Lung (tissue), 4 donors: ENCODE results near the gene INPP4A.

DNA sequence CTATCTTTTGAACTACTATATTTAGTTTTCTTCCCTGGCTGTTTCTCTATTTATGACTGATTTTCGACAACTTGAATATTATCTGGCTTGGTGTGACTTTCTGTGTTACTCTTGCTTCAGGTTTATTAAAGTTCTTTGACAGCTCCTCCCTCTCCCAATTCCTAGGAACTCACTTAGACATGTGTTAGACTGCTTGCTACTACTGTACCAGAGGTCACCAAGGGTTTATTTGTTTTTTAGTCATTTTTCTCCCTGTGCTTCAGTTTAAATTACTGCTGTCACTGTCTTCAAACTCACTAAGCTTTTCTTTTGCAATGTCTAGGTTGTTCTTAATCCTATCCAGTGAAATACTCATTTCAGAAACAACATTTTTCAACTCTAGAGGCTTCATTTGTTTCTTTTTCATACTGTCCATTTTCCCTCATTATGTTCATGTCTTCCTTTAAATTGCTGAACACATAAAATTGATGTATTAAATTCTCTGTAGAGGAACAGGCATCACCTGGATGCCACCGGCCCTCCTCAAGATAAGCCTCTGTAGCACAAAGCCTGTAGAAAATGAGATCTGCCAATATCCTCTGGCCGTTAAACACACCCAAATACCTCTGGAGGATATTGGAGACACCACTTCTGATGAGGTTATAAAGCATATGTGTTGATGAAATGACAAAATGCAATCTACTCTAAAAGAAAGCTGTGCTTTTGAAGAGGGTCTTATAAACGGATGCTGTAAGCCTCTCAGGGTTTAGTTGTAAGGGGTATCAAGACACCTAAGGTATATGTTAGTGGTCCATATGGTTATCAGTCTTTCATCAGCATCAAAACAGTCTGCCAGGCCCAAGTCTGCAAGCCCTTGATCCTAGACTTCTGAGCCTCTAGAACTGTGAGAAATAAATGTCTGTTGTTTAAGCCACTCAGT lies 90.2 kb downstream of the TMEM131 start:
- PRO-cap = no peak
- RAMPAGE, long total RNA = no peak
- RRBS = no CpG with 5 or more reads among the region's 4 CpGs

DNA sequence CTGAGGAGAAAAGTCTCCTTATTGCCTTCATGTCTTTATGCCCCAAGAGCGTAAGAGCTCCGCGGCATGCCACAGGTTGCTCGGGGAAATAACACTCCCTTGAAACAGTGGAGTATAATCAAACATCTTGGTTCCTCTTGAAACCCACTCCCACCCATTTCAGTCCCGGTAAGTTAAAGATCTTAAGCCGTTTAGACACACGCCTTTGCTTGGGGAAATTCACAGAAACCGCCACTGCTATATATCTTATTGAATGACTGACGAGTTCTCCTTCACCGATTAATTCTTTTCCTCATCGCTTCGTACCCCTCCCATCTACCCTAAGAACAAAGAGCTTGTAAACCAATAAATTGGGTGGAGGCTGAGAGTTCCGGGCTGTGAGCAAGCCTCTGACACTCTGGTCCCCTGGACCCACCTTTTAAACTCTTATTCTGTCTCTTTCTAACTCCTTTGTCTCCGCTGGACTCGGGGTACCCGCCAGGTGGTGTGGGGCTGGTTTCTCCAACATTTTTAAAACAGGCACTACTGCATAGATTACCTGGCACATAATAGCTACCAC lies 30.7 kb downstream of the TMEM131 start:
- PRO-cap = no peak
- RAMPAGE, long total RNA = no peak
- RRBS = no CpG with 5 or more reads among the region's 16 CpGs

DNA sequence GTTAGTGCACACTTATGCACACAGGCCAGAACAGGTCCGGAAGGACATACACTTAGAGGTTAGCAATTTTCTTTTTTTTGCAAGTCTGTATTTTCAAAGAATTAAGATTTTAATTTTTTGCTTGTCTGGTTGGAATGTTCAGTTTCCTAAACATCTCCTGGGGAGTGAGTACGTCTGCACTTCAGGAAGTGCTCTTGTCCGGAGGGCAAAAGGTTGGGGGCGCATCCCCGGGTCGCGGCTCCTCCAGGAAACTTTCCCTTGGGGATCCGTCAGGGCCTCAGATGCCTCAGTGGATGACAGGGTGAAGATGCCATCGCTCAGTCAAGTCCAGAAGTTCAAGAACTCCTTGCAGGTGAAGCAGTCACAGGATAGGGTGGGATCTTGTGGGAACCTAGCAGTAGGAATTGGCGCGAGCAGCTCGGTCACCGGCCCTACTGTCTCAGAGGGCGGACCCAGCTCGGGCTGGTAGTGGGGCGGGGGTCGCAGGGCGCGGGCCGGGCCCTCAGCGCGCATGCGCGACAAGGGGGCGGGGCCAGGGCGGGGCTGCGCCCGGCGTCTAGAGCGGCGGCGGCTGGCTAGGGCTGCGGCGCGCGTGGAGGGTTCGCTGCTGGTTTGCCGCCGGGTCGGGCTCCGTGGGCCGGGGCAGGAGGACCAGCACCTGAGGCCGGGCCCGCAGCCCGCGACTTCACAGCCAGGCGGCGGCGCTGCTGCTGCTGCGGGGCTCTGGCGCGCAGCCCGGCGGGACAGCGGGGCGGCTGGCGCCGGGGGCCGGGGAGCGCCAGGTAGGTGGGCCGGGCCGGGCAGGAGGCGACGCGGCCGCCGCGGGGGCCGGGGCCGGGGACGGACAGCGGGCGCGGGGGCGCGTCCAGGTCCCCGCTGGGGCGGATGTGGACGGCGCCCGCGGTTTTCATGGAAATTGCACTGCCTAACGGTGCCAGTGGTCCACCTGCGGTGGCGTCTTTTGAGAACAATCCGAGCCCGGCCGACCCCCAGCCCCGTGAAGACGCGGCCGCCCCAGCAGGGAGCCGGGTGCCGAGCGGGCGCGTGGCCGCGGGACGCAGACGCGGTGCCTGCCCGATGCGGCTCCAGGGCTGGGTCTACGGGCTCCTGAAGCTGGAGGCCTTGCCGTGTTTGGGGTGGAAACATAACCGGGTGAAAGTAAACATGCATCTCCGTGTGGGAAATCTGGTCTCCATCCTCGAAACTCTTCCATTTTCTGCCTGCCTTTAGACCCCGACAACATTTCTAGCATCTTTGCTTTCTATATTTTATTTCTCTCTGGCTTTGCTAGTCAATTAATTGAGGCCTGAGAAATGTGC lies at the start of gene INPP4A:
TSS of gene INPP4A (plus strand) at position 555 of the 1,319 bp plus-strand sequence.
- PRO-cap = bidirectional peak, plus-strand start at position 559 of the sequence, minus-strand start at position 436 of the sequence
- RAMPAGE, long total RNA = no peak
- RRBS = 1% methylated on average over 54 of the region's 110 CpGs

GRCh38 chr2:98458142-98458742 lies 13.6 kb downstream of the INPP4A start:
- PRO-cap = no peak
- RAMPAGE, long total RNA = no peak
- RRBS = no CpG with 5 or more reads among the region's 4 CpGs

GRCh38 chr2:98528032-98528587 lies 80.2 kb downstream of the COA5 start:
- PRO-cap = no peak
- RAMPAGE, long total RNA = no peak

DNA sequence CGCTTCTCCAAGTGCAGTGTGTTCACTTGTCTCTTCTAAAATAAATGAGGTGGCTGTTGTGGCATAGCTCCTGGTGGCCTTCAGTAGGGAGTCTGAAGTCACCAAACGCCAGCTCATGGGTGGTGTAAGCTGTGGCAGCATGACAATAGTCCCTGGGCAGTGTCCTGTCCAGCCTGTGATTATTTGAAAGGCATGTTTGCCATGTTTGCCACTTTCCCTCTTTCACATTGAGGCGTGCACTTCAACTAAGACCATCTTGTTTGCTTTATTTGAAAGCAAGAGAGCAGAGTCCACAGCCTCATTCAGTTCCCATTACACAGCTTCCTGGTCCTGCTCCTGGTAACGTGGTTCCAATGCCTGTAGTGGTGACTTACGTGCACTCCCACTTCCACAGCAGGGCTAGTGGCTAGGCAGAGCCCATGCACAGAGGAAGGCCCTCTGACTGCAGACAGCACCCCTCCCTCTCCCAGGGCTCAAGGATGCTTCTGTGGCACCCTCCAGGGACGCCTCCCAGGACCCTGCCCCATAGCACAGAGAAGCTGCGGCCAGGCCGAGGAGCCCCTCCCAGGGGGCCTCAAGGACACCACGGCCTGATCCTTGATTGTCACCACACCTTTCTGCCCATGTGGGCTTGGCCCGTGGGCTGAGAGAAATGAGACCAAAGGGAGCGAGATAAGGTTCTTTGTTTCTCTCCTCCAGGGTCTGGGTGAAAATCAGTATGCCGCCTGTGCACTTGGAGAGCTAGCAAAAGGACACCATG lies 24.2 kb downstream of the COA5 start:
- PRO-cap = no peak
- RAMPAGE, long total RNA = no peak
- RRBS = no CpG with 5 or more reads among the region's 12 CpGs

- PRO-cap = no peak
- RAMPAGE, long total RNA = no peak
- RRBS = no CpG with 5 or more reads among the region's 3 CpGs
Measured at GRCh38 chr2:98632504-98633176, 24.3 kb downstream of the UNC50 start.

GRCh38 chr2:98909376-98910120 lies 26.5 kb downstream of the CRACDL start:
- PRO-cap = no peak
- RAMPAGE, long total RNA = no peak
- RRBS = no CpG with 5 or more reads among the region's 18 CpGs

DNA sequence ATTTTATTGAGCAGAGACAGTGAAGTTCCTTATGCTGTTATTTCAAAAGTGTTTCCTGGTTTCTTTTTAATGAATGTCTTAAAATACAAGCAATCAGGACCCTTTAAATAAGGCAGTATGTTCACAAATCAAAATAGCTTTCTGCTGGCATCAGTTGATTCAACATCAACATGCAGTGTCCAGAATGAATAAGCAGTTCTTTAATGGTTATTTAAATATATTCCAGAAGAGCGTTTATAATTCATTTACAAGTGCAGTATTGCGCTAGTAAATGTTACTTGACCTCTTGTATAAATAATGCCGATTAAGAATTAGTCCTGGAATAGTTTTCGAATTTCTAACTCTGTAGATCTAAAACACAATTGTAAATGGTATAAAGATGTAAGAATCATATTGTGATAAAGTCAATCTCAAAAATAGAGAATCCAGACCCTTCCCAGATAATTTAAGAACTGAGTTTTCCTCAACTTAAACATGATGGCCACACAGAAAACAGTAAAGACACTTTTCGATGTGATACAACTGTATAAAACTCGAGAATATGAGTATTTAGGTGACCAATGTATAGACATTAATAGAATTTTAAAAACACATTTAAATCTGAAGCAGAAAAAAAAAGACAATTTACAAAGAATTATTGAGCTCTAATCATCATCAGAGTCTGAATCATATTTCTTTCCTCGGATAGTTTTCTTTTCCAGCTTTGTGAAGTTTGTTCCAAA lies 16.9 kb downstream of the TXNDC9 start:
- PRO-cap = no peak
- RAMPAGE, long total RNA = no peak
- RRBS = no CpG with 5 or more reads among the region's 7 CpGs

- PRO-cap = no peak
- RAMPAGE, long total RNA = no peak
- RRBS = 3% methylated on average over 12 of the region's 43 CpGs
Measured at GRCh38 chr2:99337726-99338696, 822 bp downstream of the EIF5B start.

DNA sequence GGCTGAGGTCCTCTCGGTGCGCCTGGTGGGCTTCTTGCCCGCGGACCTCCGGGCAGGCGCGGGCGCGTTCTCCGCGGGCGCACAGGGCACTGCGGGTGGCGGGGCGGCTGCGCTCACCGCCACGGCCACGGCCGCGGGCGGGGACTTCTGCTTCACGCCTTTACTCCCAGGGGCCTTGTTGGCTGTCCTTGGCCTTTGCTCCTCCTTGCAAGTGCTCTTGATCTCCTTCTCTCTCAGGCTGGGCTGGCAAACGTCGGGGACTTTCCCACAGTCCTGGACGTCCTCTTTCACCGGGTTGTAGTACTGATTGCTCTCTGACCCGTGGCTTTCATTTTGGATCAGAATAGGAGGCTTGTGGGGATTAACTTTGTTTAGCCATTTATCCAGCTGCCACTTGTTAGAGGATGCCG lies 104.1 kb upstream of the REV1 start:
- PRO-cap = no peak
- RAMPAGE, long total RNA = no peak
- RRBS = 73% methylated on average over 8 of the region's 29 CpGs

- PRO-cap = no peak
- RAMPAGE, long total RNA = no peak
- RRBS = no CpG with 5 or more reads among the region's 9 CpGs
Measured at GRCh38 chr2:99821593-99822172, 320.7 kb downstream of the AFF3 start.

- PRO-cap = no peak
- RAMPAGE, long total RNA = no peak
- RRBS = no CpG with 5 or more reads among the region's 11 CpGs
Measured at GRCh38 chr2:99960332-99961541, 181.7 kb downstream of the AFF3 start.

GRCh38 chr2:100197505-100198046 lies 55.2 kb upstream of the AFF3 start:
- PRO-cap = no peak
- RAMPAGE, long total RNA = no peak
- RRBS = no CpG with 5 or more reads among the region's 10 CpGs

- PRO-cap = no peak
- RAMPAGE, long total RNA = no peak
- RRBS = no CpG with 5 or more reads among the region's 13 CpGs
Measured at GRCh38 chr2:100270530-100271631, 51.4 kb downstream of the LONRF2 start.

GRCh38 chr2:100320468-100321170 lies 1.7 kb downstream of the LONRF2 start:
- PRO-cap = no peak
- RAMPAGE, long total RNA = no peak
- RRBS = no CpG with 5 or more reads among the region's 17 CpGs

DNA sequence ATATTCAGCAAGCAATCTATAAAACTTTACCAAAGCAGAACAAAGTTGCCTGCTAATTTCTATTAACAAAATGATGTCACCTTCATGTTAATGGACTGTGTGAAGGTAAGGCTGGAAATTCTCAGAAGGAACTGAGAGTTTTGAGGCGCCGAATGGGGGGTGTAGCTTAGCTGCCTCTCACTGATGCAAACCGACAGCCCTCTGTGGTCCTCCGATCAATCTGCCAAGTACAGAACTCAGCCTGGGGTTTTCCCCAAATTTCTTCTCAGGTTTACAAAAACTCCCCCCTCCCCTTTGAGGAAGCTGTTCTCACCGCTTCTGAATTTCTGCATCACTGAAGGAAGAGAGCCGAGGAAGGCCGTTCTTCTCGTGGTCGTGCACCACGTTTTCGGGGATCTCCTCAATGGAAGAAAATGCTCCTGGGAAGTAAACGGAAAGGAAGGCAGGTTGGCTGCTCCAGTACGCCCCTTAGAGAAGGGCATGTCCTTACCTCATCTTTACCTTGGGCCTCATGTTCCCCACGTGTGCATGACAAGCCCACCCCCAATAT lies 22.2 kb downstream of the CHST10 start:
- PRO-cap = no peak
- RAMPAGE, long total RNA = no peak
- RRBS = no CpG with 5 or more reads among the region's 14 CpGs

DNA sequence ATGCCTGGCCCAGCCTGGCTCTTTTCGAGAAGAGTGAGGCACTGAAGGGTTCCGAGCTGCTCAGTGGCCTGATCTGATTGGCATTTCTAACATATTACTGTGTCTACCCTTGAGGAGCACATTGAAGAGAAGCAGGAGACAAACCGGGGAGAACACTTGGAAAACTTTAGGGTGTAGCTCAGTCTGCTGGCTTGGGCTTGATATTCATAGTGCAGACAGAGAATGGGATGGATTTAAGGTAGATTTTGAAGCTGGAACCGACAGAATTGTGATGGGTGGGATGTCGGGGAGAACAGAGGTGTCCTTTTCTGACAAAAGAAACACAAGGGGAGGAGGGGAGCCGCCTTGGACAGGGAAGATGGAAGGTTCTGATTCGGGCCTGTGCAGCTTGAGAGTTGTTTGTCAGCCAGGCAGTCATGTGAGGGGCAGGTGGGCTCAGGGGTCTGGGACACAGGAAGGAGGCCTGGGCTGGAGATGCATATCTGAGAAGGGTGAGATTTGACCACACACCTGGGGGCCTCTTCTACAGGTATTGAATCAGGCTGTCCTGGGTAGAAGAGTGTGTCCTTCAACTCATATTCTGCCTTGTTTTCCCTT lies 41.3 kb downstream of the NPAS2 start:
- PRO-cap = no peak
- RAMPAGE, long total RNA = no peak
- RRBS = no CpG with 5 or more reads among the region's 7 CpGs

DNA sequence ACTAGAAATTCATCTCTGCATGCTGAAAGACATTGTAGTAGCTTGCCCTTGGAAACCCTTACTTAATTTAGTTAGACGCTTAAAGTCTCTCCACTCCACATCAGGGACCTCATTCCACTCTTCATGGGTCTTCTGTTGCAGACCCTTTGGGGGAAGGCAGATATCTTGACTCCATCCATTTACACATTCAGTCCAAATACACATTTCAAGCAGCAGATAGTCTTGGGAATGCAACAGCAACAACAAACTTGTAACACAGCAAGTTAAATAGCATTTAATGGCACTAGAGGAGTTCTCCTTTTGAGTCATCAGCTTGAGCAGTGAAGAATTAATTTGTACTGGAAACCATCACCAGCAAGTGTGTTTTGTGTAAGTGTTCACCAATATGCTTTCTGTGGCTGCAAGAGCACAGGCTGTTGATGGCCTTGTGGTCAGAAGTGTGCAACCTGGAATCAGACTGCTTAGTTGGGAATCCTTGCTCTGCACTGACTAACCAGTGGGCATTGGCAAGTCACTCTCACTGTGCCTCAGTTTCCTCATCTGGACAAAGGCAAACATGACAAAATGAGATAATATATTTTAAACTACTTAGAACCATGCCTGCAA lies 51.9 kb downstream of the NPAS2 start:
- PRO-cap = no peak
- RAMPAGE, long total RNA = no peak
- RRBS = no CpG with 5 or more reads among the region's 1 CpG

DNA sequence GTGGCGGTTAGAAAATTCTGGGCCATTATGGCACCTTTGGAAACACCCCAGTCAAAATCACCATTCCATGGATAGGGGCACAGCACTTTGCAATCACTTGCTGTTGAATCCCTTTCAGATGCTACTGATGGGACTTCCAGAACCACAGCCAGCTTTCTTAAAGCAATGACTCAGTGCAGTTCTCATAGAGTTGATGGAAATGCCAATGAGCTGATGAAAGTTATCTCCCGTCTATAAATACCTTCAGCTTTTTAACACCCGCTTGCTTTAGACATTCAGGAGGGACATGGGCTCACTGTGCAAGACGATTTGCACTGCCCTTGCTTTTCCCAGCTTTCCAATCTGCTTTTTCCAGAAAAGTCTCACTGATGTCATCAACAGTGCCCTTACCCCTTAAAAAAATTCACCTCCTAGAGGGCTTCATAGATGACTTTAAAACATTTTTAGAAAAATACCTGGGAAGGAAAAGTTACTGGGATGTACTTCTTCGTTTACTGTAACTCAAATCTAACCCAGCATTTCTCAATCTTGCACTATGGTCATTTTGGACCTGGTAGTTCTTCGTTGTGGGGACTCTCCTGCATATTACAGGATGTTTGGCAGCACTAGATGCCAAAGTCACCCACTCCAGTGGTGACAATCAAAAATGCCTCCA lies 66.6 kb upstream of the RPL31 start:
- PRO-cap = no peak
- RAMPAGE, long total RNA = no peak
- RRBS = no CpG with 5 or more reads among the region's 6 CpGs